AG09309 (cell line): ENCODE measurements around the gene GPA33.

- RRBS: no CpG with 5 or more reads among the region's 7 CpGs
These were observed 19.8 kb downstream of the OLFML2B start for GRCh38 chr1:162003781-162004381.

DNA sequence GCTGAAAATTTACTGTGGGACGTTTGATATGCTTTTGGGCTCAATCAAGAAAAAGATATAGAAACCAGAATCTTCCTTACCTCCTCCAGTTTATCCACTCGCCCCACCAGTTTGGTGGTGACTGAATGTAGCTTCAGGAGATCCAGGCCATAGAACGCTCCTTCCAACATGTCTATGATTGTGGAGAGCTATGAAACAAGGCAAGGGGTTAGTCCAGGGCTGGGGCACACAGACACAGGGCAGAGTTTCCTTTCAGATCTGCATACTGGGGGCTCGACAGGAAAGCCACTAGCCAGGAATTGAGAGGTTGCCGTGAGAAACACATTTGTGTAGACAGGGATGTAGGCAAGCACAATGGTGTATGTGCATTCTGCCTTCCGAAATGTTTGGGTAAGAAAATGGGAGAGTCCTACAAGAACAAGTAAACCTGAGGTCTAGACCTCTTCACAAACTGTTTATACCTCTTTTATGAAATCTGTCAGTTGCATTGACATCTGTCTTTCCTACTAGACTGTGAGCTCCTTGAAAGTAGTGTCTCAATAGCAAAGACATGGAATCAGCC, 6.3 kb downstream of the OLFML2B start:
- RRBS: no CpG with 5 or more reads among the region's 6 CpGs

DNA sequence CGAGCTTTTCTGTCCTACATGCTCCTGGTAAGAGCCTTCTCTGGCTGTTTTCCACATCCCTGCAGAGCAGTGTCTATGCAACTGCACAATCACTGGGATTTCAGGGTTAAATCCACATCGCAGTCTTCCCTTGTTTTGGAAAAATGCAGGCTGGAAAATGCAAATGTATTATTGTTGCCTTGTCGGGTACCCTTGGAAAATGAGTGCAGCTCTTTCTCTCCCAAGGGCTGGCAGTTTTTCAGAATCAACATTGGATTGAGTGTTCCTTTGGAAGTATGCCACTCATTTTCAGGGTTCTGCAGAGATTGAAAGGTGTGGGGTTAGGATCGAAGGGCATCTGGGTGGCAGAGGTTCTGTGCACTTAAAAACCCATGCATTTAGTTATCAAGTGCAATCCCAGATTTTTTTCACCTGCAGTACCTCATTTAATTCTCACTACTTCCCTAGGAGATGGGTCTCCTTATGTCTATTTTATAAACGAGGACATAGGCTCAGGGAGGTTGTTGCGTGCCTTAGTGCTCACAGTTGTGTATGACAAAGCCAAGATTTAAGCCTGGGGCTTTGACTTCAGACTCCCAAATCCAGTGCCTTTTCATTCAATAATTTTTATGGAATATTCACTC, 3.4 kb downstream of the NOS1AP start:
- RRBS: no CpG with 5 or more reads among the region's 6 CpGs

DNA sequence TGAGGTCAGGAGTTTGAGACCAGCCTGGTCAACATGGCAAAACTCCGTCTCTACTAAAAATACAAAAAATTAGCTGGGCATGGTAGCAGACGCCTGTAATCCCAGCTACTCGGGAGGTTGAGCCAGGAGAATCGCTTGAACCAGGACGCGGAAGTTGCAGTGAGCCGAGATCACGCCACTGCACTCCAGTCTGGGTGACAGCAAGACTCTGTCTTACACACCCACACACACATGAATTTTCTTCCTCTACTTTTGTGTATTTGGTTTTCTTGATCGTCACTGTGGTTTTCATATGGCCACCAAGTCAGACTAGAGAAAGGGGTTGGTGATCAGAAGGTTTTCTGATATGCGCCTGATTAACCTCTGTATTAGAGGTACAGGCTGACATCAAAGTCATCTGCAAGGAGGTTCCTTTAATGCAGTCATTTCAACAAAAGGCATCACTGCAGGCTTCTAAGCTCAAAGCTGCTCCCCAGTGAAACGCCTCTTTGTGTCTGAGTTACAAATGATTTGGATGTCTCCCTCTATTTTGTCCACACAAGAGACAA, 11.1 kb downstream of the SH2D1B start:
- RRBS: no CpG with 5 or more reads among the region's 11 CpGs

DNA sequence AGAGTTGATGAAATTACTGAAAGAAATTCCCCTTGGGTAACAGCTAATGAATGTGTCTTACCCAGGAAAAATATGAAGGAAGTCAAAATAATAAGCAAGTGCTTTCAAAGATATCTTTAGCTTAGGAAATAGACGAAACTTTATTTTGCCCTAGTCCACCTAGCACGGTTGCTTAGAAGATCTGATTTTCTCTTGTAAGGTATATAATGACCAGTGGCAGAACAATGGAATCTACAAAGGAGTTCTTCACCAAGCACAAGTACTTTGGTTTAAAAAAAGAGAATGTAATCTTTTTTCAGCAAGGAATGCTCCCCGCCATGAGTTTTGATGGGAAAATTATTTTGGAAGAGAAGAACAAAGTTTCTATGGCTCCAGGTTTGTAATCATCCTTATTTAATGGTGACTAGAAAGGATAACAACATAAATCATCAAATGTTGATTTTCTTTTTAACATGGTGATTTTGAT, 17.7 kb downstream of the UAP1 start:
- RRBS: no CpG with 5 or more reads among the region's 3 CpGs

DNA sequence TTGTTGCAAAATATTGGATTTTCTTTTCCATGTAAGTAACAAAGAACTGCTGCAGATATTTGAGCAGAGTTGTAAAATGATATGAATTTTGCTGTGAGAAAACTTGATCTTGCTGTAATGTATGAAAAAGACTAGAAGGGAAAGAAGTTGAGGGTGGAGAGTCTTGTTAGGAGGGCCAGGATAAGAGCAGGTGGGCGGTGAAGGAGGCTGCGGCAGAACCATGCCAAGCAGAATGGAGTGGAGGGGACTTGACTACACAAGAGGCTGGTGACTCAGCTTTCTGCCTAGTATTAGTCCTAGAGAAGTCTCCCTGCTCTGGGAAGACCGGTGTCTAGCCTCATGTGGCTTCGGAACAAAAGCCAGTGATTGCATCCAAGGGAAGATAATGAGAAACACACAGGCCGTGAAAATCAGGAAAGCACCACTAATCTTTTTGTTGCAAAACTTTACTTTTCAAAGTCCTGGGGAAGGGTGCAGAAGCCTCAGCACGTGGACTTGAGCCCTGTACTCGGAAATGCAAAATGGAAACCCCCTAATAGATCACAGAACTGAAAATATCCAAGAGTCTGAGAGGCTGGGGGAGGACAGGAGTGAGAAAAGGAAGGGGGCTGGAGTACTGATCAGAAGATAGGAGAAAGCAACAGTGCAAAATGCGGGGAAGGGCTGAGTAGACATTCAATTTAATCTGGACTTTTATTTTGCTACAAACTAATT, 31.3 kb downstream of the DDR2 start:
- RRBS: no CpG with 5 or more reads among the region's 8 CpGs

DNA sequence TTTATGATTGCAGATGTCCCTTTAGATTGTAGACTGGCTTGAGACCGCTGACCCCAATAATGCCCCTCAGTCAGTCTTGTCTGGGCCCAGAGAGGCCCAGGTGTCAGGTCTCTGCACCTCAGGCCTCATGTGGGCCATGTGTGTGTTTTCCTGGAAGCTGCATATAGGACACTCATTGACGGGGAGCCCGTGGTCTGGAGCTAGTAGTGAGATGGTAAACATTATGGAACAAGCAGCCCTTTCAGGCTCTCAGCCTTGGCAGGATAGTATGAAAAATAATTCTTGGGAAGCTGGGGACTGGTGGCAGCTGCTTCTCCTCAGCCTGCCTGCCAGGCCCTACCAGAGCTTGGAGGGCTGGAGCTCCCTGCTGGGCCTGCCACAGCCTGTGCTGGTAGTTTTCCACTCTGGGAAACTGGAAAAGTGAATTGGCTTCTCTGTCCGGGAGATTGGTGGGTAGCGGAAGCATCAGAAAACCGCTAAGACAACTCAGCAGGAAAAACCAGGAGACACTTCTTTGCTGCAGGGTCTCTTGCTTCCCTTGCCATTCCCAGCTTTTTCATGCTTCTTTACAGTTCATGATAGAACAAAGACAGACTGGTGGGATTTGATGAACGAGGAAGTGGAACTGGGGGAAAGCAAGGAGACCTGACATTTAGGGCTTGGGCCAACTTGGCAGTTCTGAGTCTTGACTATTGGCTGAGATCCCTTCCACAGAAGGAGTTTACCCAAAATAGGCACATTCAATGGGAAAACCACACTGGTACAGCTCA, 57.7 kb upstream of the HSD17B7 start:
- RRBS: no CpG with 5 or more reads among the region's 7 CpGs

- RRBS: no CpG with 5 or more reads among the region's 8 CpGs
These were observed 27.2 kb downstream of the PBX1 start for GRCh38 chr1:164585722-164587022.

- RRBS: no CpG with 5 or more reads among the region's 6 CpGs
These were observed 54.2 kb downstream of the PBX1 start for GRCh38 chr1:164613135-164613679.

DNA sequence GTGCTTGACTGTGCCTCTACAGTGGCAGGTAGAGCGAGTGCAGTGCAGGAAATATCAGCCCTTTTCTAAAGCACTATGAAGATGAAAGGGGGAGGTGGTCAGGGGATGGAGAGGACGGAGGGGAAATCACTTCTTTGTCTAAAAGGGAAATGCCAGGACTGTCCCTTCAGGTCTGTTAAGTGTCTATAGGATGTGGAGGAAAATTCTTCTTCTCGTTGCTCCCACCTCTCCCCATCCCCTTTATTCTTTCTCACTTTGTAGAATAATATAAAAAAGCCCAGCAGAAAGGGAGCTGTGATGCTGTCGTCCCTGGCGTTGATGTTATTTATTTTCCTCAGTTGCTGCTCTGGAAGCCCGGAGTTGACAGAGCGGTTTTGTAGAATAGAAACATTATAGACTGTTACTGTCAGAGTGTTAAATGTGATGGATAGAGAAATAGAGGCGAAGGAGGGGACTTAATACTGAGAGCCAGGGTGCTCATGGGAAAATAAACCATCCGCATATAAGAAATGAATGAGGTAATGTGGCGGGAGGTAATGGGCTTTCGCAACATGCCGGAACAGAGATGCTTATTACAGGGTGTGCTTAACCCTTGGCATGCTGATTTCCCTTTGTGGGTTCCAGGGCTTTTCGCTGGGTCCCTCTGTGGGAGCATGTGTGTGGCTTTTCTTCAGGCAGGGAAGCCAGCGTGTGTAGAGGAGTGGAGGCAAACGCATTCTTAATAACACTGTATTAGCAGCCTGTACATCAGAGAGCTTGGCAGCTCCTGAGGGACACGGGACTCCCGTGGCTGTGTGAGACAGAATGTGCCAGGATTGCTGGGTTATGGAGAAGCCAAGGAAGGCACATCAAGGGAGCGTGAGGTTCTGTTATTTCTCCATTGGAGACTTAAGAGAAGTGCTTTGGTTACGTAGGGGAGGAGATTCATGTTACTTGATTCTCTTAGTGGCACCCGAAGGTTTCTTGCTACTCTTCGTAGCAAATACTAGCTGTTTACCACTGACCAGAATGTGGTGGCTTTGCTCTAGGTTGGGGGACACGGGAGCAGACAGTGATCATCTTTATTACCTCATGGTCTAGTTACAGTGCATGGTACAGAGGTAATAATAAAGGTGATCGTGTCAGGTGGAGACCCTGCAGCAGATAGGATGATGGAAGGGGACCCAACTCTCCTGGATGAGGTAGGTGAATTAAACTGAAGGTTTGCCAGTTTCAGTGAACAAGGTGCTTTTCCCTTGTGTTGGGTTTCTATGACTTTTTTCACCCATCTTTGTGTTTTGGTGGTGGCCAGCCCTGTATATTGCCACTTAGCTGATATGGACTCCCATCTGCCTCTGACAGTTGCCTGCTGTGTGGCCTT, 141.0 kb downstream of the PBX1 start:
- RRBS: no CpG with 5 or more reads among the region's 23 CpGs

- RRBS: no CpG with 5 or more reads among the region's 27 CpGs
These were observed 153.4 kb downstream of the PBX1 start for GRCh38 chr1:164712016-164713146.

DNA sequence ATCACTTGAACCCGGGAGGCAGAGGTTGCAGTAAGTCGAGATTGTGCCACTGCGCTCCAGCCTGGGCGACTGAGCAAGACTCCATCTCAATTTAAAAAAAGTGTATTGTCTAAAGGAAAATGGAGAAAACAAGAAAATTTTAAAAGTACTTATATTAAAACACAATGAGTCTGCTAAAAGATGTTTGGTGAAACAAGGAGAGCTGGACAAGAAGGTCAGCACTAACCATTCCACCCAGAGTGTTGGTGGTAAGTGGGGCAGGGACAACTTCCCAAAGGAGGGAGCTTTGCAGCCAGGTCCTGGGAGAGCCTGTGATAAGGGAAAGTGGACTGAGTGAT, 190.4 kb downstream of the LMX1A start:
- RRBS: no CpG with 5 or more reads among the region's 4 CpGs

GRCh38 chr1:165630037-165630639, 896 bp upstream of the MGST3 start:
- RRBS: 12% methylated on average over 4 of the region's 27 CpGs

GRCh38 chr1:165859973-165860517, 32.6 kb downstream of the UCK2 start:
- RRBS: no CpG with 5 or more reads among the region's 6 CpGs

GRCh38 chr1:167090230-167091176, at the start of gene GPA33:
TSS of gene GPA33 (minus strand) at chr1:167090377.
- RRBS: no CpG with 5 or more reads among the region's 2 CpGs

DNA sequence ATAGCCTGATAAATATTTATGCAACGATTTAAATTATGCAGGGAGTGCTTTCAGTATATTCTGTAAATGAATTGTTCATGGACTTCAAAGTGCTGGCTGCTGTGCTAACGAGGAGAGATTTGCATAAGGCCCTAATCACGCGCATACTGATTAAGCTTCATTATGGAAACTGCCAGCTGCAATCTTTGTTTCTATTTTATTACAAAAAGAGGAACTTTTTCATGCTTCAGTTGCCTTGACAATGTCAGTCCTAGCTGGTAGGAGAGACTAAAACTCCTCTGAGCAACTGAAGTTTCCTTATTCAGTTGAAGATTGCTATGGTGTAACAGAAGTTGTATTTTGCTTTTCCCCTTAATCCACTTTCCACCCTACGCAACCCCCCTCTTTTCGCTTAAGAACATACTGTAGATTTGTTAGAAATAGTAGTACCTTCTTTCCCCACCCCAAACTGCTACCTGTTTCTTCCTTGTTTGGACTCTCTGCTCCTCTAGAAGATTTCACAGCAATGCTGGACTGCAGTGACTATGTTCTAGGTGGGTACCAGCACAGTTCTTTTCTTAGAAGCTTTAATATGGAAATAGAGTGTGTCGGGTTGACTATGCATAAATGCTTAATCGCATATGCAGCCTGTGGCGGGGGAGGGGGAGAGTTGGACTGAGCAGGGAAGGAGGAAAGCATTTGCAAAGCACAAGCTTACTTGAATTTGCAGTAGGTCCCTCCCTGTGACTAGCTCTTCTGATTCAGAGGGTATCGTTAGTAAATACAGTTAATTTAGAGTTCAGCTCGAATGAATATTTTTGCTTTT, 108.3 kb downstream of the POU2F1 start:
- RRBS: no CpG with 5 or more reads among the region's 11 CpGs

GRCh38 chr1:167344584-167345568, 124.2 kb downstream of the POU2F1 start:
- RRBS: no CpG with 5 or more reads among the region's 10 CpGs

DNA sequence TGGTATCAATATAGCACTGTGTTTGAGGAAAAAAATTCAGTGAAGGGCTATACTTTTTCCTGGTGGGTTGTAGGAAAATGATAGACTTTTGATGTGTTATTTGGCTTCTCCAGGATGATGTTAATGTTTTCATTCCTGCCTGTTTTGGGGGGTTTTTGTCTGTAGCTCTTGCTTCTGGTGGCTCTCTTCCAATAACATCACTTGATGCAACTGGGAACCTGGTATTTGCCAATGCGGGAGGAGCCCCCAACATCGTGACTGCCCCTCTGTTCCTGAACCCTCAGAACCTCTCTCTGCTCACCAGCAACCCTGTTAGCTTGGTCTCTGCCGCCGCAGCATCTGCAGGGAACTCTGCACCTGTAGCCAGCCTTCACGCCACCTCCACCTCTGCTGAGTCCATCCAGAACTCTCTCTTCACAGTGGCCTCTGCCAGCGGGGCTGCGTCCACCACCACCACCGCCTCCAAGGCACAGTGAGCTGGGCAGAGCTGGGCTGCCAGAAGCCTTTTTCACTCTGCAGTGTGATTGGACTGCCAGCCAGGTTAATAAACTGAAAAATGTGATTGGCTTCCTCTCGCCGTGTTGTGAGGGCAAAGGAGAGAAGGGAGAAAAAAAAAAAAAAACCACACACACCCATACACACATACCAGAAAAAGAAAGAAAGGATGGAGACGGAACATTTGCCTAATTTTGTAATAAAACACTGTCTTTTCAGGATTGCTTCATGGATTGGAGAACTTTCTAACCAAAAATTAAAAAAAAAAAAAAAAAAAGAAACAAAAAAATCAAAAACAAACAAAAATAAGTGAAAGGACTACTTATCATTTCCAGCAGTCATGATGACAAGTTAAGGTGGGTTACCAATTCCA, 102.8 kb downstream of the CD247 start:
- RRBS: no CpG with 5 or more reads among the region's 11 CpGs